ENCODE measurements around the gene MYO16.

DNA sequence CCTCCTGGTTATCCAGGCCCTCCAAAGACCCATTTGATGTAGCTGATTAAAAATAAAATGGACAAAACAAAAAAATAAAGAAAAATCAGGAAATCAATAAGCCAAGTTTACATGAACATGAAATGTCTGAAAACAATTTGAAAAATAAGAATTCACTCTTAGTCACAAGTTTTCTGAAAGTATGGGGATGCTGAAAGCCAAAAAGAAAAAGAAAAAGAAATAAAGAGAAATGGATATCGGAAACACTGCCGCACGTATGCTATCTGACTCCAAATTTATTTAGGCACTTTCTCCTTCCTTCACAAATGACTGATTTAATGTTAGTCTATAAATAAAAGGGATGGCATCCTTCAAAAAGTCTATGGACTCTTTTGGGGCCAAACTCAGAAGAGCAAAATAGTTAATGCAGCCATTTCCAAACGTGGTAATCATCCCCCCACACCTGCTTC is 39.6 kb downstream of the EFNB2 start:
- PRO-cap, result no peak
- RAMPAGE, long total RNA, result no peak

DNA sequence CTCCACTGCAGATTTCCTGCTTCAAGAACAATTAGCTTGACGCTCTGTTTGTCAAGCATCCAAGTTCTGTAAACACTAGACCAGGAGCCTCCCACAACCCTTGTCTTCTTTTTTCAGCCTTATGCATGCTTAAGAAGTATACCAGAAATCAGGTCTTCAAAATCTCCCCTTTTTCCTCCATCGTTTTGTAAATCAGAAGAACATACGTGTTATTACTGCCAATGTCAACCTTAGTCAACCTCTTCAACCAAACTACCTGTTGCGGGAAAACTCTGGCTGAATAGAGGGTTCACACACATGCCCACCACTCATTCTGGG is 39.3 kb downstream of the EFNB2 start:
- PRO-cap, result no peak
- RAMPAGE, long total RNA, result no peak

DNA sequence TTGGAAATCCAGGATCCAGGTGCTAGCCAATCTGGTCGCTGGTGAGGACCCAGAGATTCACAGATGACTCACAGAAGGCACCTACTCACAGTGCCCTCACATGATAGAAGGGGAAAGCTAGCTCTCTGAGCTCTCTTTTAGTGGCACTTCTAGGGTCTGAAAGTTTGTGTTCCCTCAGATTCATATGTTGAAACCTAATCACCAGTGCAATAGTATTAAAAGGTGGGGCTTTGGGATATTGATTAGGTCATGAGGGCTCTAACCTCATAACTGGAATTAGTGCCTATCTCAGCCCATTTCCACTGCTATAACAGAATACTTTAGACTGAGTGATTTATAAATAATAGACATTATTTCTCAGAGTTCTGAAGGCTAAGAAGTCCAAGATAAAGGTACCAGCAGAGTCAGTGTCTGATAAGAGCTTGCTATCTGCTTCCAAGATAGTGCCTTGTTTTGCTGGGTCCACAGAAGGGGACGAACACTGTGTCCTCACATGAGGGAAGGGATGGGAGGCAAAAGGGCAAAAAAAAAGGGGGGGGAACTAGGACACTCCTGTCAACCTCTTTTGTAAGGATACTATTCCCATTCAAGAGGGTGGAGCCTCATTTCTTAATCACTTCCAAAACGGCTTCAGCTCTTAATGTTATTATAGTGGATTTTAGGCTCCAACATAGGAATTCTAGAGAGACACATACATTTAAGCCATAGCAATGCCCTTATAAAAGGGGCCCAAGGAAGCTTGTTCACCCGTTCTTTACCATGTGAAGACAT is 1.7 kb upstream of the ARGLU1 start:
- PRO-cap, result no peak
- RAMPAGE, long total RNA, result no peak

GRCh38 chr13:106586878-106587087 is 18.8 kb upstream of the ARGLU1 start:
- PRO-cap, result no peak
- RAMPAGE, long total RNA, result no peak

GRCh38 chr13:106709465-106709904 is 141.5 kb upstream of the ARGLU1 start:
- PRO-cap, result no peak
- RAMPAGE, long total RNA, result no peak

DNA sequence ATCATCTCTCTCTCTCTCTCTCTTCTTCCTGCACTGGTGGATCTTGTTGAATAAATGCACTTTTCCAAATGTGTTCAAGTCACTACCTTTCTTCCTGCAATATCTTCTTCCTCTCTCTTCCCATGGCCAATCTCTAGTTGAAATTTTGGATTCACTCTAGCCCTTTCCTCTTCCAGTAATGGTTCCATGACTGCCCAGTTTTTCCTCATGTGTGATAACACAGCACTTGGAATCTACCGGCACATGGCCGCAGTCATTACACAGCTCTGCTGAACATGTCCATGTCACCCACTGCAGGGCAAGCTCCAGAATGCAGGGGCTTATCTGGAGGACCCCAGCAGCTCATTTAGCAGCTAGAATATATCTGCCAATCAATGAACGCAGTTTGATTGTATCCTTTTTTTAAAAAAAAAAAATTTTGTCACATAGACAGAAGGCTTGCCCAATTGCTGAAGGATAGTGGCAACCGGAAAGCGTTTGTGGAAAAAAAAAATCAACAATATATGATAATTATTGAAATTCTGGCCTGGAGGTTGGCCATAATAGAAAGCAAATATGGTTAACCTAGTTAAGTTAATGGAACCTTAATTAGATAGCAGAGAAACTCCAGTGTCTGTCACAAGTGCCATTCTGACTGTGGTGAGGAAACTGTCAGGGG is 78.8 kb downstream of the NALF1 start:
- PRO-cap, result no peak
- RAMPAGE, long total RNA, result no peak

GRCh38 chr13:107867626-107868810 is 722 bp upstream of the NALF1 start:
- PRO-cap, result no peak
- RAMPAGE, long total RNA, result no peak

DNA sequence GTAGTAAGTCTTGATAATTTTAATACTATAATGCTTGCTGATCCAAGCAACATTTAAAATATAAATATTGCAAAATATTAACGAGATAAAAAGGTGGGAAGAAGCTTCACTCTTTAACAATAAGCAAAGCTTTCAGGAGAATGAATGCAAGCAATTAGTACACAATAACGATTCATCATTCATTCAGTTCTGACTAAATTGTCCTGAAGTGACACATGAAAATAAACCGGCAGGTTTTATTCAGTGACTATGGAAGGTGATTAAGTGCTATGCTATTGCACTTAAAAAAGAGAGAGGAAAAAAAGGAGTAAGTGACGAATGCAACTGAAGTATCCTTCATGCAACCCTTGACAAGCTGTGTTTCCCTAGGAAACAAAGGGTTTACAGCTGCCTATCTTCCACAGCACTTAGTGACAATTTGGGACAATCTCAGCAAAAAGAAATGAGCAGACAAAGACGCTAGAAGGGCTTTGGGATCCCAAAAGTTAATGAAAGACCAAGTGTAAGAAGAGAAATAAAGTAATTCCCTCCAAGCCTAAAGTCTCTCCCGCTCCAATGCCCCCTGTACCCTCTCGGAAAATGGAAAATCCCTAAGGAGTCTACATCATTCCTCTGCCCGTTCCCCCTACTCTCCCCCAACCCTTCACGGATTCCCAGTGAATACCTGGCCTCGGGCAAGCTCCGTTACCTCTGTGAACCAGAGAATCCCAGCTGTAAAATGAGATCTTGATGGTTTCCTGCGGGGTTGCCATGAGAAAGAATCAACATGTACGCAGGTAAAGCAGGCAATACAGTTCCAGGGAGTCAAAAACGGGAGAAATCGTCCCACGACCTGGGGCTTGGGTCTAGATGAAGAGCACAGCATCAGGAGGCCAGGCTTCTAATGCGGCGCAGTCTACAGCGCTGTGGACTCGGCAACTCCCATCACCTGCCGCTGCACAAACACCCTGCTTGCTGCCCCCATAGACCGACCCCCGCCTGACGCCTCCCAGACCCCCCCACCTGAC is 1.2 kb downstream of the LIG4 start:
- PRO-cap, result no peak
- RAMPAGE, long total RNA, result no peak

DNA sequence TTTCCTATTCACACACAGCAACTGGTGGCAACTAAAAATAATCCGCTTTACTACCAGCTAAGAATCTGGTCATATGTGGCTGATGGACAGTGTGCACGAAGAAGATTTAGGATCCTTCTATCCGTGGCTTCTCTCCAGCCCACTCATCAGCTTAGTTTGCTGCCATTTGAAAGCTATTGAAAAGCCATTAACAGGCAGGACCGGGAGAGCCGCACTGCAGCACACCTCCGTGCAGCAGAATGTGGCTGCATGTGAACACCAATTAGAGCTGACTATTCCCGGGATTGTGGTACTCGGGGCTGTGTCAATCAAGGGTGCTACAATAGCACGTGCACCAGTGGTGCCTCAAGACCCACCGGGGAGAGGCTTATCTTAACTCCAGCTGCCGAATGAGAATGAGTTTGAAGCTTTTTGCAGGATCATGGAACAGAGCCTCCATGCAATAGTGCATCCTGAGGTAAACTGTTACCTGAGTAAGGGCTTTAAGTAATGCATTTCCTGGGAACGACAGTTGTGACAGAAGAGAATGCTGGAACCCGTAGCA is at the start of gene MYO16:
TSS of gene MYO16 (plus strand) at position 334 of the 544 bp plus-strand sequence.
- PRO-cap, result no peak
- RAMPAGE, long total RNA, result no peak

- PRO-cap, result no peak
- RAMPAGE, long total RNA, result no peak
These were observed 105.2 kb downstream of the MYO16 start for GRCh38 chr13:108734501-108735139.

GRCh38 chr13:108916181-108916848 is 286.9 kb downstream of the MYO16 start:
- PRO-cap, result no peak
- RAMPAGE, long total RNA, result no peak

DNA sequence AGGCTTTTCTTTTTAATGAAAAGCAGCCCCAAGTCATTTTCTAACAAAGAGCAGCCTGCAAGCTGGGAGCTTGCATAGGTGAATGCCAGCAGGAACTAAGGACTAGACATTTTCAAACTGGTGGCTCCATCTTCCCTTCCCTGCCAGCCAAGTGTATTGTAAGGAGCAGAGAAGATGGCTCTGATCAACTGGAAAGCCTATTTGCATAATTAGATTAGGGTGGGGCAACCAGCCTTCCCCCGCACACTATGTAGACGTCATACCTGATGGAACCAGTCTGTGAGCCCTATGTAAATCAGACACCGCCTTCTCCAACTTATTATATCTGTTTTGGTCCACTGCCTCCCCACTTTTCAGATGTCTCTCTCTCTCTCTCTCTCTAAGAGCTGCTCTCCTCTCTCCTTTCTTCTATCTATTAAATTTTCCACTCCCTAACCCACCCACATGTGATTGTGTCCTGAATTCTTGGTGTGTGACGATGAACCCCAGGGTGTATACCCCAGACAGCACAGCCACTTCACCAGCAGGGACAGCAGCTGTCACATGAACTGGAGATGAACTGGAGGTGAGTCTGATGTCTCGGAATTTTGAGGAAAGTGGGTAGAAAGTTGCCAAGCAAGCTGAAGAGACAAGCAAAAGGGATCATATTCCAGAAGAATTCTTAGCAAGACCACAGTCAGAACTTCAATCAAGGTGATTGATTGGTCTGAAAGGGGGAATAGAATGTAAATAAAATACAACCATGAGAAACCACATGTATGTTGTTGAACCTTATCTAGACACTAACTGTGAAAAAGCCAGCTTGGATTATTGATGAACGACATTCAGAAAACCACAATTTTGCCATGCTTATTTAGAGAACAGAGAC is 514.3 kb downstream of the IRS2 start:
- PRO-cap, result no peak
- RAMPAGE, long total RNA, result no peak

DNA sequence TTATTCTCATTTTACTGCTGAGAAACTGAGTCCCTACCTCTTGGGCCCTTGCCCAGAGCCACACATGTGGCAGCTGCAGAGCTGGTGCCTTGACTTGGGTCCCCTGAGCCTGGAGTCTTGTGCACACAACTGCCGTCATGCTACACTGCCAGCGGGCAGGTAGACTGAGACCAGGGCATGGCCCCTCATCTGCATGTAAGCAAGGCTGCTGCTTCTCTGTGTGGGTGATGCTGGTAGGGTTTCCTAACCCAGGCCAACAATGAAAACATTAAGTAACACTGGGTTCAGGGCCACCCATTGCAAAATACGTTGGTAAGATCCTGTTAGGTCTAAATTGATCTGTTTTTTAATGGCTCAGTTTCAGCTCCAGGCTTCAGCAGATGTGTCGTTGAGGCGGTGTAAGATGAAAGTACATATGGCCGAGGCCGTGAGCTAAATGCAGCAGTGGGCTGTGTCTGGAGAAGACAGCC is 383.4 kb downstream of the IRS2 start:
- PRO-cap, result no peak
- RAMPAGE, long total RNA, result no peak

GRCh38 chr13:109706936-109707939 is 79.1 kb downstream of the IRS2 start:
- PRO-cap, result no peak
- RAMPAGE, long total RNA, result no peak

- PRO-cap, result no peak
- RAMPAGE, long total RNA, result no peak
These were observed 172.2 kb downstream of the COL4A1 start for GRCh38 chr13:110134522-110135359.

DNA sequence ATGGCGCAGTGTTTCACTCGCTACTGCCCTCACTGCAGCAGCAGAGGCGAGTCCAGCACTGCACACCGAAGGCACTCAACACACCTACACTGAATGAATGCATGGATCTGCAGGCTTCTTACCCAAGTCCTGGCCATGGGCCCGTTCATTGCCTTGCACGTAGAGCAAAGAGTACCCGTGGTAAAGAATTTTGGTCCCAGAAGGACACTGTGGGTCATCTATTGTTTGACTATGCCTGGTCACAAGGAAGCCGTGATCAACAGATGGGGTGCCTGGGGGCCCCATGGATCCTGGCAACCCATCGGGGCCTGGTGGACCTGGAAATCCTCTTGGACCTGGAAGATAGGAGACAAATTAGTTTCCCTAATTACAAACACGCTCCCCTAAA is 144.9 kb downstream of the COL4A1 start:
- PRO-cap, result no peak
- RAMPAGE, long total RNA, result no peak

- PRO-cap, result no peak
- RAMPAGE, long total RNA, result no peak
These were observed 114.1 kb downstream of the COL4A1 start for GRCh38 chr13:110192785-110193249.

- PRO-cap, result no peak
- RAMPAGE, long total RNA, result no peak
These were observed 28.5 kb downstream of the COL4A1 start for GRCh38 chr13:110278021-110279247.

DNA sequence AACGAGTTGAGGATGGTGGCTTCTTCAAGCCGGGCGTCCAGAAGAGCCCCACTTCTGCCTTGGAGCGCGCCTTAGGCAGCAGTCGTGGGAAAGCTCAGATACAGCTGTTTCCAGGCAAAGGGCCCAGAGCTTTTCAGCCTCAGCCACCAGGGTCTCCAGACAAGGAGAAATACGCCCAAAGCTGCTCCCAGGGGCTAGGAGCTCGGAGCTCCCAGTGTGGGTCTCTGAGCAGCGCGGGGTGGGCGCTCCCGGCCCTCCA is 715 bp downstream of the COL4A1 start:
- PRO-cap, result no peak
- RAMPAGE, long total RNA, result no peak

- PRO-cap, result no peak
- RAMPAGE, long total RNA, result no peak
These were observed 54.3 kb downstream of the COL4A2 start for GRCh38 chr13:110361014-110362209.